SEM (cell line): ENCODE measurements around a stretch of chr1.

DNA sequence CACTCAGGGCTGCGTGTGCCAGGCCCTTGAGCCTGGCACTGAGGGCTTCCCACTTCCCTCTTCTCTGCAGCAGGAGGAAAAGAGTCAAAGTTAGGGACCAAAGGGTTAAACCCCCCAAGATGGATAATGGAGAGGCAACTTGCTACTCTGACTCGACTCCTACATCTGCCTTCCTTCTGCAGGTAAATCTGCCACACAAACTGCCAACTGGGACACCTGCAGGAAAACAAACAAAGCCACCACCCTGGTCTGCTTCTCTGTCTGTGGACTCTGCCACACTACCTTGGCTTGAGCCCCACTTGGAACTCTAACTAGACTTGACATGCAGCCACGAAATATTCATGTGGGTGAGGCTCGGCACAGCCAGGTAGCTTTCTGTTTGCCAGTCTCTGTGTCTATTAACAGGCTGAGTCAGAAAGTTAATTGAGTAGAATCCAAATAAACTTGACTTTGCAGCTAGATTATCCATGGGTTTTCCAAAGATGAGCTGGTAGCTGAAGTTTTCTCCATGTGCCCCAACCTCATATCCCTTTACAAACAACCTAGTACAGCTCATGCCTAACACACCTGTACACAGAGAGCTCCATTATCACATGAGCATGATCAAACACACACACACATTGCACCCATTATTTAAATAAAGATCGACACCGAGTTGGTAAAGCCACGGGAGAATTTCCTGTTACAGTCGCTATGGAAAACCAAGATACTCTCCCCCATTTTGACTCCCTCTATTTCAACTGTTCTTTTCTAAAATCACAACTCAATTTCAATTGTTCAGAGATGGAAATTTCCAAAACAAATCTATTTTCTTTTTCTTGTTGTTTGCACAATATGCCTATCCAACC is 841 bp downstream of the C1orf116 start:
- PRO-cap: no peak

DNA sequence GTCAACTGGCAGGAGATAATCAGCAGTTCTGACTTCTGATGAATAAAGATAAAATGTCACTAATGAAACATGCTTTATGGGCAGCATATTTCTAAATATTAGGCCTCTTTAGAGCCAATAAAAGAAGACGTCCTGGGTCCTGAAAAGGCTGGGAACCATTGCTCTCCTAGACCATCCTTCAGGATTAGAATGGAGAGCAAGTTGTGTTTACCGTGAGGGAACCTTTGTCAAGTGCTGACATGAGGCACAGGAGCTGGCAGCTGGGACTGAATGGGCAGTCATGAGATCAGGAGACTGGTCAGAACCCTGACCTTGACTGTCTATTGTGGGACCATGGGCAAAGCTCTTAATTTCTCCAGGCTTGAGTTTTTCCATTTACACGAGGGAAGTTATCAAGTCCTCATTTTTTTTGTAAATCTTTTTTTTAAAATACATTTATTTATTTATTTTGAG is 5.1 kb downstream of the PFKFB2 start:
- PRO-cap: no peak

DNA sequence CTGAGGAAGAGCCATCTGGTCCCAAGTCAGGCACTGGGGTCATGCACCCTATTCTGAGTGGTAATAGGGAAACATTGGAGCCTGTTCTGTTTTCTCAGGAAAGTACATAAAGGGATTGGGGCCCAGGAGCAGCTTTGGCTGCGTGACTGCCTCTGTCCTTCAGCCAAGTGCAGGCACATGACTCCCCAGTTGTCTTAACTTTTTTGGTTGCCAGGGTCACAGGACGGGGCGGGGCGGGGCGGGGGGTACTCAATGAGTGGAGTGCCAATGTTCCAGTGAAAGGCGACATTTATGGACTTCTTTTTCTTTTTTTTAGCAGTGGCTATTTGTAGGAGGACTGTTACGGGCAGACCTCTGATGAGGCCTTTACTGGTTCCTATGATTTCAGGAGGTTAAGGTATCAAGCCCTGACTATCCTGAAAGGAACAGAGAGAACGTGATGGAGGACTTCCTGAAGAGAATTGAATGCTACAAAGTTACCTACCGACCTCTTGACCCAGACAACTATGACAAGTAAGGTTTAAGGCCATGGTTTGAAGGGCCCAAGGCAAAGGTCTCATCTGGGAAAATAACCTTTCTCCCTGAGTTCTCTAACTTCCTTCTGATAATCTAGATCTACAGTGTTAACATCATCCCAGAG is 11.7 kb downstream of the PFKFB2 start:
- PRO-cap: no peak

- PRO-cap: no peak
These were observed 4.7 kb upstream of the CD55 start for GRCh38 chr1:207316558-207317315.

GRCh38 chr1:207322710-207323531 is 1.4 kb downstream of the CD55 start:
- PRO-cap: no peak

- PRO-cap: no peak
These were observed 14.4 kb upstream of the CD46 start for GRCh38 chr1:207737502-207737790.

DNA sequence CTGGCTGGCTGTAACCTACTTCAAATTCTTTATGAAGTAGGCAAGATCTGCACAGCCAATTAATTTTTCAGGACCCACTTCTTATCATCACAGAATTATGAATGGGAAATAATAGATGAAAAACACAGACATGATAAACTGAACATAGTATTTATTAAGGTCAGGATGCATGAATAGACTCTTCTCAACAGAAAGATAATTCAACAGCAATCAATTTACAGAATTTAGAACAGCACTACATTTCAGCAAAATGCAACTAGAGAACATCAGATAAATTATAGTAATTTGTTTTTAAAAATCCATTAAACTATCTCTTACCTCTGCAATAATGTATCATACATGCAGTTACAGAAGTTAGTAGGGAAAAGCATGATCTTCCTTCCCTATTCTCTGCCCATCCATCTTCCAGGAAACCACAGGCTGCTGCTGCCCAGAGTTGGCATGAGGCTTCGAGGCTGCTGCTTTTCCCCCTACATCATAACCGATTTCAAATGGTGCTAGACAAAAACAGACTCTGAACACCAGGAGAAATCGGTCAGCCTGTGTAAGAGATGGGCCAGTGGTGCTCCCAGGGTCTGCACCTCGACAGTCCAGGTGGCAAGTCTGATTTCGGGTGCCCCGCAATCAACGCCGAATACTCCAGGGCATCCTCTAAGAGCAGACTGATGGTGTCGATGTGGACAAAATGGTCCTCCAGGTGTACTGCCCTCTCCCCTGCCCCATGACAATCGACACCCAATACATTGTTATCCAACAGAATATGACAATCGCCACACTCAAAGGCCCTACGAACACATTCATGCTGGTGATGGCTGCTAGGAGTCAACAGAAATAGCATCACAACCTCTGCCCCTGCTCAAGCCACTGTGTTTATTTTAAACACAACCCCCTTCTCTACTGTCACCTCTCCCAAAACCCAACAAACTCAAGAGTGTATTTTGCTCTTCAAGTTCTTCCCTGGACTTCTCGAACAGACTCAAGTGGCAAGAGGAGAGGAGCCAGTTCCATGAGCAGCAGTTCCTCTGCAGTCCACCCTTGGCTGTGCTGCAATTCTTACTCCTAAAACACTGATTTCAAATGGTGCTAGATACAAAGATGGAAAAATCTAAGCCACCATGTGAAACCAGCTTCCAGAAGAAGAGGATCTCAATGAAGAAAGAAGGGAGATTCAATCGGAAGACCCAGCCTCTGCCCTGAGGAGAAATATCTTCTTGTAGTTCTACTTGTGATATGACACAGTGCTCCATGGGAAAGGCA is 50.0 kb downstream of the CD46 start:
- PRO-cap: no peak

DNA sequence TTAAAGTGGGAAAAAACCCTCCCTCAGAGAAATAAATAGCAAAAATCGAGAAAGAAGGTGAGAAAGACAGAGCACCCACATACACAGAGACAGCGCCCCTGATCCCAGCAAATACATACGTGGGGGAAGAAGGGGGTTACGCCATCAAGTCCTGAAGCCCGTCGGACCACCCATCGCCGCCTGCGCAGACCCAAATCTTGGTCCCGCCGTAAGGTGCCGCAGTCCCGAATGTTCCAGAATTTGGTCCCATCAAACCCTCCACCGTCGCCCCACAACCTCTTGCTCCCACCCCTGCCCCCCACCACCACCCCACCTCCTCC is 71.6 kb downstream of the CD46 start:
- PRO-cap: no peak

DNA sequence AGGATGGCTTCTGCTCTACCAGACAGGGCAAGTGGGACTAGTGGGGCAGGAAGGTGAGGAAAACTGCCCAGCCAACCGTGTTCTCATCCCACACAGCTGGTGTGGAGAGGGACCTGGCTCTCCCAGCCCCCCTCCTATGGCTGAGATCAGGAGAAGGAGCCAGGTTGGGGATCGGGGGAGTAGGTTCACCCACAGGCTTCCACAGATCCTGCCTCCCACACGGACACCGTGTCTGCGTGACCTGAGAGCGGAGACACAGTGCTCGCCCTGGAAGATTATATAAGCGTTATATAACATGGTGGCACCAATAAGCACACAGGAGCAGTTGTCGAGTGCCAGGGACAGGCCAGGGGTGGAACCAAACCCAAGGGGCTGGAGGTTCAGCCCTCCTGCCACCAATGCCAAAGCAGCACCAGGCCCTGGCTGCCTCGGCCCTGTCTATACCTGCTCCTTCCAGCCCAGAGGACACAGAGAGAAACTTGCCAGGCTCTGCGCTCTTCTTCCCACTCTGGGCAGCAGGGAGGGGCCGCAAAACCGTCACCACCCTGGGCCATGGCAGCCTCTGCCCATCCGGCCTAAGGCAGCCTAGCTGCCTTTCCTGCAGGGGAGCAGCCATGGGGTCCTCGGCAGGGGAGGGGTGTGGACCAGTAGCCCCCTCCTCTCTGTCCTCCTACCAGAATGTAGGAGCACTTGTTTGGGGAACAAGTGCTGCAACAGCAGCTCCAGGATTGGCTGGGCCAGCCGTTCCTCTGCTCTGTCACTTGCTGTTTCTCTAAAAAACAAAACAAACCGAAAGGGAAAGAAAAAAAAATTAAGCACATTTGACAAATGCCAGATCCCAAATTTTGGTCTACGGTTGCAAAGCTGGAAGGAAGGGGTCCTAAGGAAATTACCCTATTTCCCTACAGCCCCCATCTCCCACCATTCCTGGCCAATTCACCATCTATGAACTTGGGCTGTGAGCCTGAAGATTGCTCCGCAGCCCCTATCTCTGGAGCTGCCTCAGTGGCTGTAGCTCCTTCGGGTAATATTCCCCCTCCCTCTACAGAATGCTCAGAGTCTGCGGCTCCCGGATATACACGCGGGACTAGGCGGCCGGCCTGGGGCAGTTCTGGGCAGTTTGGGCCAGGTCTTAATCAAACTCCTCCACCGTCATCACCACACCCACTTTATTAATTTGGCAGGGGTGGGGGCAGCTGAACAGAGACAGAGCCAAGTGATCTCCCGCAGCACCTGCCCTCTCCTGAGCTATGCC is 43.2 kb downstream of the CD34 start:
- PRO-cap: bidirectional peak, plus-strand start at position 1,175 of the sequence, minus-strand start at position 1,046 of the sequence

GRCh38 chr1:207956953-207957533 is 46.1 kb upstream of the CD34 start:
- PRO-cap: no peak

DNA sequence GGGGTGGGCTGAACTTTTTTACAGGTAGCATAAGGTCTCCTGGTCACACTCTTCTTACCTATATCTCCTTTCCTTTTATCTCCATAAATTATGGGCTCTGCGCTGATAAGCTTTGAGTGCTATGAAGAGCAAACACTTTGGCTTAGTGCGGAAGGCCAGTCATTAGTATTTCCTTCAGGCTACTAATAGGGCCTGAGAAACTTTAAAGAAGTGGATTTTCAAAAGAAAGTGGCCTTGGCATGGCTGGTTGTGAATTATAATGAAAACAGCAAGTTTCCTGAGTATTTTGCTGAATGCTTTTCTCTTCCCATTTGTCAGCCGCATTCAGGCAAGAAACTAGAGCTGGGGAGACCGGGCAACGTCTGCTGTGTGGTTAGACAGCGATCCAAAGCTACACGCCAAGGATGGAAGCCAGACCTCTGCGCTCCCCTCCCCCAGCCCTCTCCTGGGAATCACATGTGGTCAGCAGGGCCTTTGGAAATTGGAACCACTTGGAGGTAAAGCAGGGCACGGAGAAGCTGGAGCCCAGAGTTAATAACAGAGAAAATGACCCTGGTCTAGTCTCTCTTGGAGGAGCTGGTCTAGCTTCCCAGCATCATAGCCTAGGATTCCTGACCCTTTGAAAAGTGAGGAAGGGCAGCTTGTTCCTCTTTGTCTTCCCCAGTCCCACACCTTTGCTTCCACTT is 114.1 kb upstream of the CD34 start:
- PRO-cap: no peak

GRCh38 chr1:208051890-208052595 is 141.1 kb upstream of the CD34 start:
- PRO-cap: no peak

GRCh38 chr1:208198129-208198747 is 45.9 kb downstream of the PLXNA2 start:
- PRO-cap: no peak

- PRO-cap: no peak
These were observed 37.7 kb downstream of the PLXNA2 start for GRCh38 chr1:208206315-208206960.

GRCh38 chr1:208222825-208223448 is 21.2 kb downstream of the PLXNA2 start:
- PRO-cap: no peak

- PRO-cap: no peak
These were observed 228.1 kb upstream of the CAMK1G start for GRCh38 chr1:209355295-209355967.

DNA sequence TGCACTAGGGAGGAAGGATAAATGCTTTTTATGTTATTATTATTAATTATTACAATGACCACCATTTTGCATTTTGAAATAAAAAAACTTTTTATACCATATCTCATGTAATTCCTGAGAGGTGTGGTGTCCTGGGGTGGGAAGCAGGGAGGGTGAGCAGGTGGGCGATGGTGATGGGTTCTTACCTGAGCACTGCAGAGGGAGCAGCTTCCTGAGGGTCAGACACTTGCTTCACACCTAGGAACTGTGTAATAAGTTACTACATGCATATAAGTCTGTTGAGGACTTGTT is 1.0 kb downstream of the G0S2 start:
- PRO-cap: no peak

DNA sequence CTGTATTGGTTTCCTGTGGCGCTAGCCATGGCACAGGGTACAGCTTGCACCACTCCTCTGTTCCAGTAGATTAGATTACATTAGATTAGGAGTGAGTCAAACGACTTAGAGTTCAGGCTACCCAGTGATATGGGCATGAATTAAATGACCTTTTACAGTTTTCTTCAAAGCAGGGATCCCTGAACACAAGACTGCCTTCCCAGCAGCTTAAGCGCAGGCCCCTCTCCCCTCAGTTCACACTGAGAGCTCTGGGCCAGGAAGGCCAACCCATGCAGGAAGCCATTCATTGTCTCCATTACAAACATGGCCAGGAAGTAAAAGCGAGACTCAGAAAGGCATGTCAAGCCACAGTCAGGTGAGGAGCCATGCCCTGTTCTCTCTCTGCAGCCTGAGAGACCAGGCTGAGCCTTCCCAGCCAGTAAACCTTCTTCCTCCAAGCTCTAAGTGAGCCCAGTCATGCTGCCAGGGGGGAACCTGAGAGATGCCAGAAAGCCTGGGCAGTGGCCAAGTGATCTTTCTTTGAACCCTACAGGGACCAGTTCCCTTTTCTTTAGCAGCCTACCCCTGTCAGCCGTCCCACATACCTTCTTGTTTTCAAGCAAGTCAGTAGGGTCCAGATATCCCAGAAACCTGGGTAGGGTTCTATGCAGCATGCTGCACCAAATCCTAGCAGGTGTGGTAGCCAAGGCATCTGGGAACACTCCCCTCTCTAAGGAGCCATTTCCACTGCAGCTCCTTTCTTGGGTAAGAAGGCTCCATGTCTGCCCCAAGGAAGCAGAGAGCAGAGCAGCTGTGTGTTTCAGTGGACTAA is 813 bp downstream of the TRAF3IP3 start:
- PRO-cap: no peak

- PRO-cap: bidirectional peak, plus-strand start at chr1:209769574, minus-strand start at chr1:209769309
These were observed 13.4 kb downstream of the TRAF3IP3 start for GRCh38 chr1:209769169-209769824.

DNA sequence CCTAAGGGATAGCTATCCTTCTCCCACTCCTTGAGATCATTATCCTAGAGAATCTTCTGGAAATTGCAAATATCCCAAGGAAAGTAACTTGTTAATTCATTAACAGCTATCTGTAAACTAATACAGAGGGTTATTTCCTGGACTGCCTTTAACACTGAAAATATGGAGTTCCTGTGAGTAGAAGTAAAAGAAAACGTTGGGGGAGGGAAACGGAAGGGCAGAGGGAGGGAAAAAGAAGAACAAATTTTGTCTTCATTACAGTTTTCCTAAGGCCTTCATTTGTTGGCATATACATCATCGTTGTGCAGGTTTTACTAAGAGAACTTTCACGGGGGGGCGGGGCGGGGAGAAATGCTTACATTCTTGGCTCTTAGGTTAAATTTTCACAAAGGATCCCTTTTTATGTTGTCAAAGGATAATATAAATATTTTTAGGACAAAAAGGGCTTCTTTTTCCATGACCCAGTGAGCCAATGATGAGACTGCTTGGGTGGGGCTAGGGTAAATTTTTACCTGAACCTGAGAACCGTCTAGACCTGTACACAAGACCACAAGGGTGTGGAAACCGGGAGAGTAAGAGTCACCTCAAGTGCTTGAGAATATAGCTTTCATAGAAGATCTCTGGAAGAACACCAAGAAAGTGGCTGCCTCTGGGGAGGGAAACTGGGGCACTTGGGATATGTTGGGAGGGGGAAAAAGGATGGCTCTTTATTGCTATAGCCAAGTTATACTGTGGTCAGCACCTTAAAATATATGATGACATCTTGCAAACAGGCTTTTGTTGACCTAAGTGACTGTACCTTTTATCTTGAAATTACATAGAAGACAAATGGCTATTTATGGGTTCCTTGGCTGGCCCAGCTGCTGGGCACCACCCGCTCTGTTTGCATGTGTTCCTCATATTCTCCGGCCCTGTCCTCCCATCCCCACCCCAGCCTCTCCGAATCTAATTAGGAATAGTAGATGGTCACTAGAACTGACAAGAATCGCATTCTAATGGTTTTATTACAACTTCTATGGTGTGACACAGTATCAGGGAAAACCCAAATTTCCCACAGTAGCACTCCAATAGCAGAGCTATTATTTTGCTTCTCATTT is 2.0 kb upstream of the UTP25 start:
- PRO-cap: no peak